Measurements from ENCODE around the genes IGF2 and TH.

DNA sequence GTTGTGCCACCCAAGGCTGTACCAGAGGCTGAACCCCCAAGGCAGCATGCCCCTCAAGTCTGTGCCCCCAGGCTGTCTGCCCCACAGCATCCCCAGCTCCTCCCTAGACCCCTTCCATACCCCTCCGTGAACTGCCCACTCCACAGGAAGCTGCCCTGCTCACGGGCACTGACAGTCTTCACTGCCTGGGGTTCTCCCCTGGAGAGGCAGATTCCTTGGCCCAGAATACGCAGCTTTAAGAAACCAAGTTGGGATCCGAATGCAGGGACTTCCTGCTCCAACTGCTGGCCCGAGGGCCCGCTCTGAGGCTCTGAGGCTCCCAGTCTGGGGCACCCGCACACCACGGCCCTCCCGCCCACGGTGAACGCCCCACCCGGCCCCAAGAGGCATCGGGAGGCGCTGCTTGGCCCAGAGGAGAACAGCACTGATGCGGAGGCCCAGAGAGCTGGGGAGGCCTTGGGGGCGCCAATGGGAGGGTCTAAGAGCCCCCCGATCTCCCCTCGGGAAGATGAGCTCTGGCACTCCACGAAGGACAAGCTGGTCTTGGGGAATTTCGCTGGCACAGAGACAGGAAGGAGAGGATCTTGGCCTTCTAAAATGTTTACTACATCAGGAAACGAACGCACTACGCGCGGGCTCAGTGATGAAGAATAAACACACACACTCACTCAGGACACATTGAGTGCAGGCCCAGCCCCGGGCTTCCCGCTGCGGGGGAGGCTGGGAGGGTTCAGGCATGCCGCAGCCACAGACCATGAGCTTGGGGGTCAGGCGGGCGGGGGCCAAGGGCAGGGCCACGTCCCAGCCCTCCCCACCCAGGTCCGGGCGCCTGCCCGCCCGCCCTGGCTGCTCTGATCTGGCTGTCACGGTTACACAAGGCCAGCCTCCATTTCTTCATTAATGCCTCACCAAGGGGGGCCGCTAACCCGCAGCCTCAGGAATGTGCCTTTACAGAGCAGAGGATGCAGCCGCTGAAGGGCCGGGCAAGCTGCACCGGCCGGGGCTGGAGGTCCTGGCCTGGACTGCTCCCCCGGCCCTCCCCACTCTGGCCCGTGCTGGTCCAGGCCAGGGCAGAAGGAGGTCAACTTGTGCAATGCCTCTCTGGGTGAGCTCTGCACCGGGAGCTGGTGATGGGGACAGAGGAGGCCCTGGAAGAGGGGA is 42.0 kb downstream of the IGF2 start:
- PRO-cap = no peak

DNA sequence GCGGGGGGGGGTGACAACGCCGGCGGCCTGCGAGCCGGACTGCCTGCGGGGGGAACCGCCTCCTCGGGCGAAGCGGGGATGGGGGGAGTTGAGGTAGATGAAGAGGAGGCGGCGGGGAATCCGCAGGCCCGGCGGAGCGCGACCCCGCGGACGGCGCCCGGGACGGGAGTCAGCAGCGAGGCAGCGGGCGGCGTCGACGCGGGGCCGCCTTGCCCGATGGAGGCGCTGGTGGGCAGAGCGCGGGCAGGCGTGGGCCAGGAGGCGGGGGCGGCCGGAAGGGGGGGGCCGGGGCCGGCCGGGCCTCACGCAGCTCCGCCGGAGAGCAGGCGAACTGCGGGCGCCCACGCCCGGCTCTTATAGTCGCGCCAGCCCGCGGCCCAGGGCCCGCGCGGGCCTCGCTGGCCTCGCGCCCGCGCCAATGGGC is at the start of gene IGF2:
TSS of gene IGF2 (minus strand) at position 328 of the 424 bp plus-strand sequence.
- PRO-cap = no peak

DNA sequence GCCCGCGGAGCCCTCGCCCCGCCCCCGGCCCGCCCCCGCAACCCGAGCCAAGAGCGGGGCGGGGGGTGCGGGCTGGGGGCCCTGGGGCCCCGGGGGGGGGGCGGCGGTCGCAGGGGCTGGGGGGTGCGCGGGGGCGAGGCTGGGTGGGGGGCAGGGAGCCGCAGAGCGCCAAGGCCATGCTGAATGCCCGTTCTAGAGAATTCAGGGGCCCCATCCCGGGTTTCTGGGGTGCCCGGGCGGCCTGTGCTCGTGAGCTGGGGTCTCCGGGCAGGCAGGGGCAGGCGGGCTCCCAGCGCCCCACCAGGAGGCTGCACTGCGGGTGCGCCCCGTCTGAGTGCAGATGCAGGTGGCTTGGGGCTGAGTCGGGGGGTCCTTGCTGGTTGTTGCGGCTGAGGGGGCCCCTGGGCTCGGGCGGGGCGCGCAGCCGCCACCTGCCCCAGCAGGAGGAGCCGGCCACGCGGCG is 328 bp upstream of the IGF2 start:
- PRO-cap = no peak

DNA sequence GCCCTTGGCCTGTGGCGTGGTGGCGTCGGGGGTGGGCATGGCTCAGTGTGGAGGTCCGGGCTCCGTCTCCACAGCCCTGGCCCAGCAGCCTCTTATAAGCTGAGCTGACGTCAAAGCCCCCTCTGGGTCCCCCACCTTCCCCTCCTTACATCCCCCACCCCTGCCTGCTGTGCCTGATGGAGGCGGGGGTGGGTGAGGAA is at the start of gene TH:
TSS of gene TH (minus strand) at position 68 of the 200 bp plus-strand sequence.
- PRO-cap = no peak

GRCh38 chr11:2208738-2209157 is 37.1 kb upstream of the TH start:
- PRO-cap = no peak

DNA sequence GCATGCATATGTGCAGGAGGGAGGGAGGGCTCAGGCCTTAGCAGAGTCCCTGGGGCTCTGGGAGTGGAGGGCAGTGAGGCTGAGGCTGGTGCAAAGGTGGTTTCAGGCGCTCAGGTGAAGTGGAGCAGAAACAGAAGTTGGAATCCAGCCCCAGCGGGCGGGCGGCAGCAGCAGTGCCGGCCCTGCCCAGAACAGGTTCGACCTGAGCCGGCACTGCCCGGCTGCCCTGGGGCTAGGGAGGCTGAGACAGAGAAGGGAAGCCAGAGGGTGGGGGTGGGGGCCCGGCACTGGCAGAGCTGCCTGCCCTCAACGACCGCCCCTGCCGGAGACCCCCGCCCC is 13.4 kb downstream of the ASCL2 start:
- PRO-cap = no peak

DNA sequence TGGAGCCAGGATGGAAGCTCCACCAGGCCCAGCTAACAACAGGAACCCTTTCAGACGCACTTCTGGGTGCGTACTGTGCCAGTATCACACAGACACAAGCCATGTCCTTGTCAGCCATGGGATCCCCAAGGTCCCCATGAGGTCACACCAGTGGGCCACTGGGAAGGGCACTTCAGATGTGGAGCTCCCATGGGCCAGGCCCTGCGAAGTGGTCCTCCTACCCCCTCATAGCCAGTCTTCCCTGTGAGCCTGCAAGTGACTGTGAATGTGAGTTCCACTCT is 2.4 kb upstream of the CD81 start:
- PRO-cap = no peak

DNA sequence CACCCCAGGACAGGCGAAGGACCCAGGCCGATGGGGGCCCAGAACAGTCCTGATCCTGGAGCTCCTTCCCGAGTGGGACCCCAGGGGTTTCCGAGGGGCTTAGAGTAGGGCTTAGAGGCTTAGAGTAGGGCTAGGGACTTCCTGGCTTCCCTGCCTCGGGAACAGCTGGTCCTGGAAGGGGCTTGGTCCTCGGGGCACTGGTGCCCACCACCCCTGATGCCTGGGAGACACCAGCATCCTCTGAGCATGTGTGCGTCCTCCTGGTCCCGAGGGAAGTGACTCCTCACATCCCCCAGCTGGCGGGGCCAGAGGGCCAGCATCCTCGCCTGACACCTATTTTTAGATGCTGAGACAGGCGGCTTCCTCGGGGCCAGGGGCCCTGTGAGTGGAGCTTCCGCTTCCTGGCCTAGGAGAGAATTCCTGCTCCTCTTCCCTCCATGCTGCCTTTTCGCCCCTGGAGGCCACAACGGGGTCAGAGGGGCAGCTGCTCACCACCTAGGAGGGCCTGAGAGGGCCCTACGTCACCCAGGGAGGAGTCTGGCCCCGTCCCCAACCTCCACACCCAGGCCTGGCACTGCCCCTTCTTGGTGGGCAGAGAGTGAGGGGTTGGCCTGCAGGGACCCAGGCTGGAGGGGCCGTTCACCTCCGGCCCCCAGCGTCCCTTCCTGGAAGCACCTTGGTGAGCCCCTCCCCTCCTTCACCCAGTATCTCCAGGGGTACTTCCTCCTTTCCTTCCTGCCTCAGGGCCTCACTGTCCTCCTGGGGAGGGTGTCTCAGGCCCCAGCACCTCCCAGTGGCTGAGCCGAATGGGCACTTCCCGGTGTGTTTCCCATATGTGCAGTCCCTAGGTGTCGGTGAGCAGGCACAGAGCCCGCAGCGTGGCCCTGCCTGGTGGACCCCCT is 5.9 kb downstream of the CD81 start:
- PRO-cap = no peak

DNA sequence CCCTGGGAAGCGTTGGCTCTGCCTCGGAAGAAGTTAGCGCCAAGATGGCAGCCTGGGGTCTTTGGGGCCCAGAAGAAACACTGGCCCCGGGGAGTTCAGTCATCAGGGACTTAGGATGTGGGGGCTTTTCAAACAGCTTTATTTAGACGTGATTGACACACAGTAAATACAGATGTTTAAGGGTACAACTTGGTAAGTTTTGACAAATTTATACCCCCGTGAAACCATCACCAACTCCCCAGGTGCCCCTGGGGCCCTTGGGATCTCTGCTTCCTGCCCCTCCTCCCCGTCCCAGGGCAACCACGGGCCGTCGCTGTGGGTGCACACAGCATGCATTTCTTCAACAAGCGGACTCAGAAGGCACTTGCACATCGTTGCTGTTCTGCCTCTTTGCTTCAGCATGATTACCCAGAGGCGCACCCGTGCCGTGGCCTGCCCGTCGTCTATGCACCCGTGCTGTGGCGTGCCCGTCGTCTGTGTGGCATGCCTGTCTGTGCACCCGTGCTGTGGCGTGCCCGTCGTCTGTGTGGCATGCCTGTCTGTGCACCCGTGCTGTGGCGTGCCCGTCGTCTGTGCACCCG is 8.0 kb downstream of the CD81 start:
- PRO-cap = no peak

- PRO-cap = no peak
Measured at GRCh38 chr11:2390539-2391241, 9.9 kb upstream of the TSSC4 start.

DNA sequence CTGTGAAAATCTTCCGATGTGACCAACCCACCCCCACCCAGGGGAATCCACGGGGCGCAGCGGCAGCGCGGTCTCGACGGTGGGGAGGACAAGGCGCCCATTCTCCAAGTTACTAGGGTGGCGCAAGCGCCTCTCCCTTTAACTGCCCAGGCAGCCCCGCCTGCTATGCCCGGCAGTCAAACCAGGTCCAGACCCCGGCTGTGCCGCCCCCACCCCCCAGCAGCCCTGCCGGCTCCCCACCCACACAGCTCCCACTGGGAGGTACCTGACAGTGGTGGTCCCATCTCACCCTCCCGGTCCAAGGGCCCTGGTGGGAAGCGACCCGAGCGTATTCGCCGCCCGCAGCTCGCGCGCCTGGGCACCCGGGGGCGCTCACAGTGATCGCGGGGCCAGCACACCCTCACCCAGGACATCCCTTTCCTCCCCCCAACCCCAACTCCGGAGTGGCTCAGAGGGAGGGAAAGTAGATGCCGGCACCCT is 382 bp downstream of the TRPM5 start:
- PRO-cap = no peak

DNA sequence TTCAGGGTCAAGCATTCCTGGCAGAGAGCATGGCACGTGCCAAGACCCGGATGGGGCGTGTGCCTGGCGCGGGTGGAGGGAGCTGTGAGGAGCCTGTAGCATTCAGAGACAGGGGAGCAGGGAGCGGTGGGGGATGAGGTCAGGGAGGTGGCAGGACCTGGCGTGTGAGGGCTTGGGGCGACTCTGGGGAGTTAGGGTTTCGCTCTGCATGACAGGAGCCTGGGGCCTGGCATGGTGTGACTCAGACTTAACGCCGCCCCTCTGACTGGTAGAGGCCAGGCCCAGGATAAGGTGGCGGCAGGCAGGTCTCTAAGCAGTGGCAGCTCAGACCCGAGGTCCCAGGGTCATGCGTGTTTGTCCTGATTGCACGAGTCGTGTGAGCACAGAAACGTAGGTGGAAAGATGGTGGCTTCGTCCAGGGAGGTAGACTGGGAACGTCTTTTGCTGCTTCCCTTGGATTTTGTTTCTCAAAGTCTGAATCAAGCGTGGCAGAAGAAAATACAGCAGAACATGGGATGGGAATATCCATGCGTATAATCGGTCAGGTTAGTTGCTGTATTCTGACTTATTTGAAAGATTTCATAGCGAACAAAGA is 103.1 kb downstream of the KCNQ1 start:
- PRO-cap = no peak

- PRO-cap = bidirectional peak, plus-strand start at chr11:2700279, minus-strand start at chr11:2699994
Measured at GRCh38 chr11:2699567-2700561, 185.7 kb downstream of the CDKN1C start.

DNA sequence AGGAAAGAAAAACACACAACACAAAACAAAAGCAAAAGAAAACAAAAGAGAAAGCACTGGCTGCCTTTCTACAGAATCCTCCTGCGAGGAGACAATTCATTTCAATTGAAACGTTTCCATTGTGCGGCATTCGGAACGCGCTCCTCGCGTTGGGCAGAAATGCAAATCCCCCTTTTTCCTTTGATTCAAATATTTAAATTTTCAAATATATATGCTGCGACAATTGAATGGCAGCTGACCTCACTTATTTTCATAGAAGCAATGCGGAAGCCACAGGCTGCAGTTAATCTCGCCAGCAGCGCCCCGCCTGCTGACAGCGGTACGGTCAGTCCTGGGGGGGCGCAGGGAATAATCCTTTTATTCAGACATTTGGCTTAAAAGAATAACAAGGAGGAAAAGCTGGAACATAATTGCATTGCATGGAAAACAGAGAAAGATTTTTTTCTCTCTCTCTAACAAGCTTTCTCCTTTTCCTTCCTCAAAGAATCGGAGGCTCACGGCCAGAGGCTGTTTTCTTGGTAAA is 17.4 kb downstream of the CDKN1C start:
- PRO-cap = no peak

DNA sequence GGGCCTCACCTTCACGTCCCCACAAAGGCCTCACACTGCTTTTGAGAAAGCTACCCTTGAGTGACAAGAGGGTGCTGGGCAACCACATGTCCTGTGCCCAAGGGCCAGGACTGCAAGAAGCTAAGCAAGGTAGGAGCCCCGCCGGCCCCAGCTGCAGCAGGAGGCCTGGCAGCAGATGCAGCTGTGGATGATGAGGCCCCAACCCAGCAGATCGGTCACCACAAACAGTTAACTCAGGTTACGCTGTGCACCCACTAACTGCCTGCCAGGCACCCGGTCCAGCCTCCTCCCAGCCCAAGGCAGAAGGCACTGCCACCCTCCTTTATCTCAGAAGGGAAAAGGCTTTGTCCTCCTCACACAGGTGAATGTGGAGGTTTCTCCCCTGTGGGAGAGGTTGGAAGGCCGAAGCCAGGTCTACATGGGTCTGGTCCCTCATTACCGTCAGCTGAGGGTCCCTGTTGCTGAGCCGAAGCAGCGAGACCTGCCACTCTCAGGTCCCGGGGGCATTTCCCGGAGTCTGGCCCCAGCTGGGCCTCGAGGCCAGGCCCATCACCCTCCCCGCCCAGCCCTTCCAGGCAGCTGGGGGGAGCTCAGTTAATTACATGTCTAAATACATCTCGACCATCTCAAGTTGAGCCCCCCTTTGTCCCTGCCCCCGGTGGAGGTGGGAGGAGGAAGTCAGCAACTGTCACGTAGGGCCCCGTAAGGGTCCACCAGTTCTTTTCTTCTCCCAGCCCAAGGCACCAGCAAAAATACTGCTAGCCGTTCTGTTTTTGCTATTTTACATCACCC is 3.8 kb downstream of the CDKN1C start:
- PRO-cap = no peak

DNA sequence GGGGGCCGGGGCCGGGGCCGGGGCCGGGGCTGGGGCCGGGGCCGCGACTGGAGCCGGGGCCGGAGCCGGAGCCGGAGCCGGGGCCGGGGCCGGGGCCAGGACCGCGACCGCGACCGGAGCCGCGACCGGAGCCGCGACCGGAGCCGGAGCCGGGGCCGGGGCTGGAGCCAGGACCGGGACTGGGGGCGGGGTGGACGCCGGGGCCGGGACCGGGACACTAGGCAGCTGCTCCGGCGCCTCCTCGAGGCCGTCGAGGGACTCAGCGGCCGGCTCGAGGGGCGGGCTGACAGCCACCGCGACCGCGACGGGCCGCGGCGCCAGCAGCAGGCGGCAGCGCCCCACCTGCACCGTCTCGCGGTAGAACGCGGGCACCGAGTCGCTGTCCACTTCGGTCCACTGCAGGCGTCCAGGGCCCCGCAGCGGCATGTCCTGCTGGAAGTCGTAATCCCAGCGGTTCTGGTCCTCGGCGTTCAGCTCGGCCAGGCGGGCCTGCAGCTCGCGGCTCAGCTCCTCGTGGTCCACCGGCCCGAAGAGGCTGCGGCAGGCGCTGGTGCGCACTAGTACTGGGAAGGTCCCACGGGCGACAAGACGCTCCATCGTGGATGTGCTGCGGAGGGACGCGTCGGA is 602 bp downstream of the CDKN1C start:
- PRO-cap = no peak

GRCh38 chr11:2913071-2914031 is 11.3 kb downstream of the SLC22A18 start:
- PRO-cap = no peak

DNA sequence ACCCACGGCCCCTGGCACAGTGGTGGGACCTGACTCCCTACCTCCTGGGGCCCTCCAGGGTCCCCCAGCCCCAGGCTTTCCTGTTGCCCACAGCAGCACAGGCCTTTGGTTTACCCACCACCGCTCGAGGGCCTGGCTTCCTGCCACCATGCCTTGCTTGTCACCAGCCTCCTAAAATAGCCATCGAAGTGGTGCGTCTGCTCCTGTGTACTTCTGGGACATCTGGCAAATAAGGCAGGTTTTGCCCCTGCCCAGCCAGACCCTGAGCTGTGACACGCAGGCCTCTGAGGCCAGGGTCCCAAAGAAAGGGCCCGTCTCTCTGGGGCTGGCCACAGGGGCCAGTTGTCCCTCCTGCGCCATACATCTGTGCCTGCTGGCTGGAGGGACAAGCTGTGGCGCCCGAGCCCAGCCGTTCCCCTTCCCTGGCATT is 12.5 kb downstream of the SLC22A18 start:
- PRO-cap = no peak

DNA sequence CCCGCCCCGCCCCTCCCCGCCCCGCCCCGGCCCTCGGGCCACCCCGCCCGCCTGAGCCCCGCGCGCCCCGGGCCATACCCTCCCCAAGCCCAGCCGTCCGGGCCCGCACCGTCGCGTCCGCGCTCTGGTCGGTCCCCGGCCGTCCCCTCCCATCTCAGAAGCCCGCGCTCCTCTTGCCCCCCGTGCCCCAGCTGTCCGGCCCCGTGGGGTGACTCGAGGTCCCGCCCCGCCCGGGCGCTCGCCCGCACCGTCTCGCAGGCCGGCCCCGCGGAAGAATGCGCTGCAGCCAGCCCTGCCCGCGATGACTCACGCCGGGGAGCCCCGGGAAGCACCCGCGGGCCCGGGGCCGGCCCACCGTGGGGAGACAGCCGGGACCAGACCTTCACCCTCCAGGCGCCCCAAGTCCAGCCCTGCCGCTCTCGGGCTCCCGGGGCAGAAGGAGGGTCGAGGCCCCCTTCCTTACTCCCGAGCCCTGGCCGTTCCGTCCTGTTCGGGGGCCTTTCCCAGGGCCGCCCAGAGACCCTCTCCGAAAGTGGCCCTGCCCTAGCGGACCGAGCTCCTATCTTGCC is 325 bp upstream of the PHLDA2 start:
- PRO-cap = no peak

DNA sequence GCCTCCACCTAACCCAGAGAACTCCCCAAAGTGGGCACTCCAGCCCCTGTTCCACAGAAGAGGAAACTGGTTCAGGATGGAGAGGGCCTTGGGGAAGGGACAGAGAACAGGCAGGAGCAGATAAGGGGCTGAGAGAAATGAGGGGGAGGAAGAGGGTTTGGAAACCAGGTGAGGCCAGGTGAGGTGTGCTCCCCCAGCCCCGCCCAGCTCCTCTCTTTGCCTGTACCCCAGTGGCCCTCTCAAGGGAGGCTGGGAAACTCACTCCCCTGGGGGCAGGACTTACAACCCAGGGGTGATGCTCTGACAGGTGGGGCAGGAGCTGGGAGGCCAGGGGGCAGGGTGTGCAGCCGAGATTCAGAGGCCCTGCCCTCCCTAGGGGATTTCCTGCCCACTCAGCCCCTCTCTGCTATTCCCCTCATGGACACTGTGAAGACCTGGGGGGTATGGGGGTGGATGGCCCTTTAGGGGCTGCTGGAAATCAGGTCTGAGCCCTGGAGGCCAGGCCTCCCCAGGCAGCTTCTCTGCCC is 2.4 kb upstream of the PHLDA2 start:
- PRO-cap = no peak